Myometrial cell (primary cell): ENCODE measurements around a stretch of chr16.

- RAMPAGE, long total RNA: no peak
Observed at GRCh38 chr16:87925158-87925858, 11.0 kb downstream of the CA5A start.

DNA sequence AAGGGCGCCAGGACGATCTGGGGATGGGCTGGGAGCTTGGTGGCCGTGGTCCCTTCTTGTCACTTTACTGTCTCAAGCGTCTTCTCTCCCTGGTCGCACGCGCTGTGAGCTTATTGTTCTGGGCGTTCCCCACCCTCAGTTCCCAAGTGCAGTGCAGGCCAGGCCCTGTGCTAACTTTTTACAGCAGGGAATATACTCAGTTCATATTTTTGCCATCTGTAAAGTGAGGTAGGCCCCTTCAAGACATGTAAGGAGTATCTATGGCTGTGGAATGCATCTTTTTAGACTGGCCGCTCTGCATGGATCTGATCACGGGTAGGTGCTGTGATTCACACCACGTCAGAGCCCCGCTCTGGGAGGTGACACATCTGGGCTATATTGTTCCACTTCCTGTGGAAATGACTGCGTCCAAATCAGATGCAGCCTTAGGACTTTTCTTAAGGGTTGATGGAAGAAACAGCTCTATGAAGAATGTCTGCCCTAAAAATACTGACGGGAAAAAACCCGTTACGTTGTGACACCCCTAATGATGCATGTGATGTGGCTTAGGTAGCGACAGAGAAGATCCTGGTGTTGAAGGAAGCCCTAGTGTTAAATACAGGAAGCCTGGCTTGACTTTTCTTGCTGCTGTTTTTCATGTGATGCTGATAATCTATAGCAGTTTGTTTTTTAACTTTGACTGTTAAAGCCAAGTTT, 12.1 kb downstream of the BANP start:
- RAMPAGE, long total RNA: no peak

GRCh38 chr16:87968447-87968842, 17.2 kb downstream of the BANP start:
- RAMPAGE, long total RNA: no peak

GRCh38 chr16:88068981-88070355, 118.2 kb downstream of the BANP start:
- RAMPAGE, long total RNA: no peak

GRCh38 chr16:88268054-88268479, 114.7 kb upstream of the ZNF469 start:
- RAMPAGE, long total RNA: no peak

DNA sequence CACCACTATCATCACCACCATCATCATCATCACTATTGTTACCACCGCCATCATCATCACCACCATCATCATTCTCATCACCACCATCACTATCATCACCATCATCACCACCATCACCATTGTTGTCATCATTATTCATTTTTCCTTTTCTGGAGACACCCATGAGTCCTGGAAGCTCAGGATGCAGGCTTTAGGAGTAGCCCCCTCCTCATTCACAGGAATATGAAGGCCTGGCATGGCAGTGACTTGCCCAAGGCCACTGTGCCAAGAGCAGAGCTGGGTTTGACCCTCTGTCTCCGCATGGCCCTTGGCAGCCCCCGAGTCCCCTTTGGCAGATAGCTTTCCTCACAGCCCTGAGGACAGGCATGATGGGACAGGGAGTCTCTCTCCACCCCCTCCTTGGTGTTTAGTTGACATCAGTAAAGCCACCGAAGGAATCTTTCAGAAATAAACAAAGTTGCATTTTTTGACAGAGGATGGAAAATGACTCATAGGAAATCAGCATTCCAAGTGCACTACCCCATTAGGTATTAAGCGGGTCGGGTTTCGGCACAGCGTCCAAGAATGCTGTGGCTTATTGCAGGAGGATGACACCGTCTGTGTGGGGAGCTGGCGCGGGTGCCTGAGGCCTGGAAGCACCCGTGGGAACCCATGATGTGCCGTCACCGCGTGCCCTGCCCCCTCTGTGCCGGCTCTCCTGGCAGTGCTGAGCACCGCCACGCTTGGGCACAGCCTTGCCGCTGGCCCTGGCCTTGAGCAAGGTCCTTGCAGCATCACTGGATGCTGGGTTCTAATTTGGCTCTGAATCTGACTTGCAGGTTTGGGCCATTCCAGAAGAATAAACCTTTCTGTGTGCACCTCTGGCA, 50.8 kb upstream of the ZNF469 start:
- RAMPAGE, long total RNA: no peak

GRCh38 chr16:88411262-88411521, 28.4 kb downstream of the ZNF469 start:
- RAMPAGE, long total RNA: no peak

GRCh38 chr16:88461252-88461959, 8.3 kb downstream of the ZFPM1 start:
- RAMPAGE, long total RNA: no peak

DNA sequence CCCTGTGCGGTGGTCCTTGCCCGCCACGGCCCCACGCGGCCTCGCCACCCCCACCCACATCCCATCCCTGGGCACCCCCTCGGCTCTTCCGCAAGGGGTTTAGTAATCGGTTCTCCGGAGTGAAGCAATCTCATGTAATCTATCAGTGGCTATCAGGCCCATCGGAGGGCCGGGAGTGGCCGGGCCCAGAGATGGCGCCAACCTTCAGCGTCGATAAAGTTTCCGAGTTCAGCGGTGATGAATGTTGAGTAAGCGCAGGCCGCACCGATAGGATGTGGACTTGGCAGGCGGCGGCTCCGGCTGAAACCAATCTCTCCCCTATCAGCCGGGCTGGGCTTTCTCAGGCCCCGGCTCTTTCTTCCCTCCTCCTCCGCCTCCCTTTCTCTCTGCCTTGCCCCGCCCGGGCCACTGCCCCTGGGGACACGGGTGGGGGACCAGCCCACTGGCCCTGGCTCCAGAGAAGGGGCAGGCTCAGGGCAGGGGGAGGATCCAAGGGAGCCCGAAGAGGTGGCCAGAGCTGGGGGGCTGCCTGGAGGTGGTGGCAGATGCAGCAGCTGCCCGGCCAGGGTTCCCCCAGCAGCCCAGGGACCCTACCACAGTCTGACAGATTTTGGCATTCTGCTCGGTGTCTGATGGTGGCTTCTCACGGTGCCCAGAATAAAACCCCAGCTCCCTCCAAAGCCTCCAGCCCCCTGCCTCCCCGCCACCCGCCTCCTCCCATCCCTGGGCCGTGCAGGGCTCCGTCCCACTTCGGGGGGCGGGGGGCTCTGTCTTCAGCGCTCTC, 20.9 kb downstream of the ZFPM1 start:
- RAMPAGE, long total RNA: no peak

- RAMPAGE, long total RNA: no peak
Observed at GRCh38 chr16:88510148-88510720, 57.2 kb downstream of the ZFPM1 start.

DNA sequence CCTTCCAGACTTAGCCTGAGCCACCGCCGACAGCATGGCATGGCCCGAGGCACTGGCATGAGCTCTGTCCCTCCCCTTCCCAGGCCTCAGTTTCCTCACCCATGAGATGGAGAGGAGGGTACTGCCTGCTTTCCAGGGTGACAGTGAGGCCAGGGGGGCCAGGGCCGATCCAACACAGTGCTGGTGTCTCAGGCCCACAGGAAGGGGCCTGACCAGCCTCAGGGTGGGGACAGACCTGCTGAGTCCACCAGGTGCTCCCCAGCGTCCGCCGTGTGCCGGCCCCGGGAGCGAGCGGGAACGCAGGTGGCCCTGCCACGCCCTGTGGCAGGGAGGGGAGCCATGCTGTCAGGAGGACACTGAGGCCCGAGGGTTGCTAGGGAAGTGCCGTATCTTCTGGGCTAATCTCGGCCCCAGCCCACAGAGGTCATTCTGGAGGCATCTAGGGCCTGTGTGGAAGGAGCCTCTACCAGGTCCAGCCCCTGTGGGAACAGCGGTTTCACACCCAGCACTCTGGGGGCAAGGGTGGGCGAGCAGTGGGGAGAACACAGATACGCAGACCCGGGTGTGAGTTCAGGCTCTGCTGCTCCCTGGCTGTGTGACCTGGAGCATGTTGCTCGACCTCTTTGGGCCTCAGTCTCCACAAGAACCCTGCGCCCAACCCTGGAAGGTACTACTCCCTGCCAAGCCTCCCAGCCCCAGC, 44.1 kb upstream of the ZC3H18 start:
- RAMPAGE, long total RNA: no peak

DNA sequence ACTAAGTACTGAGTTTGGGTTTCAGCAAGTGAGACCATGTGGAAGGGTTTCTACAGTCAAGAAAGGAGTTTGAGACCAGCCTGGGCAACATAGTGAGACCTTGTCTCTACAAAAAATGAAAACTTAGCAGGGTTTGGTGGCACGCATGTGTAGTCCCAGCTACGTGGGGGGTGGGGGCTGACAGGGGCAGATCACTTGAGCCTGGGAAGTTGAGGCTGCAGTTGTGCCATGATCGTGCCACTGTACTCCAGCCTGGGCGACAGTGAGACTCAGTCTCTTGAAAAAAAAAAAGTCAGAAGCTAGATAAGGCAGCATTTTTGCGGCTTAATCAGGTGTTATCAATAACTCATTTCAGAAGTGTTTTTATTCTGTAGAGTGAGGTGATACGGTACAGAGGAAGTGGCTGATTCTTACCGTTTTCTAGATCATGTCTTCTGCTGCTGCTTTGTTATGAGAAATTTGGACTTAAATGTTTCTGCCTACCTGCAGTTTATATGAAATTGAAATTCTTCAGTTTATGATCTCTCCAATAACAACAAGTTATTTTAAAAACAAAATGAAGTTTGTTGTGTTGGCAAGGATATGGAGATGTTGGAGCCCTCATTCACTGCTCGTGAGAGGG, 18.5 kb downstream of the ZC3H18 start:
- RAMPAGE, long total RNA: no peak

DNA sequence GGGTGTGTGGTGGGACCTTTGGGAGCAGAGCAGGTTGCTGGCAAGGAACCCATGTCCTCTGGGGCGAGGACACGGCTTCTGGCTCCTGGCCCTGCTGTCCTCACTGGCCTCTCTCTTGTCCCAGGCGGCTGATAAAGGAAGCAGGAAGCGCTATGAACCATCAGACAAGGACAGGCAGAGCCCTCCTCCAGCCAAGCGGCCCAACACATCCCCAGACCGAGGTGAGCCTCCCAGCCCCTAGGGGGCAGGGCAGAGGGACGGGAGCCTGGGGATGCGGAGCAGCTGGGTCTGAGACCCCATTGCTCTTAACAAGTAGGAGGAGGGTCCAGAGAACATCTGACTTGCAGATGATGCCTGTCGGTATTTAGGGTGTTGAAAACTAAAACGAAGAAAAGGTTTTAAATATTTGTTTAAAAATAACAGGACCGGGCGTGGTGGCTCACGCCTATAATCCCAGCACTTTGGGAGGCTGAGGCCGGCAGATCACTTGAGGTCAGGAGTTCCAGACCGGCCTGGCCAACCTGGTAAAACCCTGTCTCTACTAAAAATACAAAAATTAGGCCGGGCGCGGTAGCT, 9.7 kb upstream of the IL17C start:
- RAMPAGE, long total RNA: no peak

DNA sequence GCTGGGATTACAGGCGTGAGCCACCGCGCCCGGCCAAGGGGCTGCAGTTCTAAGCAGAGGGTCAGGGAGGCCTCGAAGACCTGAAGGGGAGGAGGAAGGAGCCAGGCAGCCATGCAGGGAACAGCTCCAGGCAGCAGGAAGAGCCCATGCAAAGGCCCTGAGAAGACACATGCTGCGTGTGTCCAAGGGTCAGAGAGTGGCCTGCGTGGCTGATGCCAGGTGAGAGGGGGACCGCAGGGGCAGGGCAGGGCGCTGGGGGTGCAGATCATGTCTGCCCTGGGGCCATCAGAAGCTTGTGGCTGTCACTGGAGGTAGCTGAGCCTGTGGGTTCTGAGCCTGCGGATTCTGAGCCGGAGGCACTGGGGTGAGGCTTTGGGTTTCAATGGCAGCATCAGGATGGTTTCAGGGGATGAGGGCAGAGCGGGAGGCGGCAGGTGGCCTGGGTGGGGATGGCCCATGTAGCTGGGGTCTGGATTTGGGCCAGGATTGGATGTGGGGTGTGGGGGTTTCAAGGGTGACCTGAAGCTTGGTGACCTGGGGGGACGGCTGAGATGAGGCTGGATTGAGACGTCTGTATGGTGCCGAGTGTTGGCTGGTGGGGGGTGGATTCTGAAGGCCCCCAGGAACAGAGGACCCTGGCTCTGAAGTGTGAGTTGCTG, 3.7 kb downstream of the IL17C start:
- RAMPAGE, long total RNA: no peak

DNA sequence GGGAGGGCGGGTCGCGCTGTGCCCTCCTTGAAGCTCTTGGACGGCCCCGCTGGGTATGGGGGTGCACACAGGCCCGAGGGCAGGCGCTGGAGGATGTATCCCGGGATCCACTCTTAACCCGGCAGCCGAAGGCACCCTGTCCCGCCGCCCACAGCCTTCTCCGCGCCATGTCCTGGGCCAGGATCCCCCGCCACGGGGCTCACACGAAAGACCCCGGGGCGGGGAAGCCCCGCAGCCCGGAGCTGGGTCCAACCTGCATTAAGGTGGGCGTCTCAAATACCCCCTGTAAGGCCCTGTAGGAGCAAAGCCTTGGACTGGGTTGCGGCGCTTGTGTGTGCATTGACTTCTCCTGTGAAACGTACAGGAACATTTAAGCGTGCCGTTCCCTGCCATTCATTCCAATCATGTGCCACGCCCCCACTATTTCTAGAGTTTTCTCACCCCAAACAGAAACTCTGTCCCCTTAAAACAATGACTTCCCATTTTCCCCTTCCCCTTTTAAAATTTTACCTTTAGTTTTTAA, 934 bp upstream of the MVD start:
- RAMPAGE, long total RNA: no peak

DNA sequence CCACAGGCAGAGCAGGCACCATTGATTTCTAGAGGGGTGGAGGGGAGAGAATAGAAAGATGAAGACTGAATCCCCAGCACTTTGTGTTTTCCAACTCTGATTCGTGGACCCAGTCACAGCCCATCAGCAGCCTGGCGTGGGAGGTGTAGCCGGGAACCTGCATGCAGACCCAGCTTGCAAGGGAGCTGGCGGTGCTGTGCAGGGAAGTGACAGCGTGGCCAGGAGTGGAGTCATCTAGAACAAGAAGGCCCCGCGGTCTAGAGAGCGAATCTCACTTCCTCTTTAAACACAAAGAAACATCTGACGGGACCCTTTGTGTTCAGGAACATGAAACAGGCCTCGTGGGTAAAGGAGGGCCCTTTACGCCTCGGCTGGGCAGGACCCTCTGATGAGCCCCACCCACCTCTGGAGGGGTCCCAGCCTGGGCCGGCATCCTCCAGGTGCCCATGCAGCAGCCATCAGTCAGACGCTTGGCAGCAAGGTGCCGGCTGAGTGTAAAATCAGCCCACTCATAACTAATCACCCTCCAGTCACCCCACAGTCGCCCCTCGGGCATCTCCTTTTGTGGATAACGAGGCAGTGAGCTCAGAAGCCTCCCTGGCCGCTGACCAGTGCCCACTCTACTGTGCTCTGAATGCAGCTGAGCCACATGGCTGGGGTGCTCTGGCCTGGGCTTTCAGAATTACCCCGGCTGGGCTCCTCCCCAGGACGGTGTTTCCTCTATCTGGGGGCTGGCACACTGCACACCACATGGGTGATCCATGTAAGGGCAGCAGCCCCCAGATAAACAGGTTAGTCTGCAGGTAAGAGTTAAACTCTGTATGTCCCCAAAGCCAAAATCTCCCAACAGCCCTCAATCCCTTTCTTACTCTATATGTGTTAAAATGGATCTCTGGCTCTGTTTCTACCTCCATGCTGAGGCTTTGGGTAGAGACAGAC, 4.4 kb downstream of the SNAI3 start:
- RAMPAGE, long total RNA: no peak

GRCh38 chr16:88716480-88717563, 10.5 kb downstream of the CTU2 start:
- RAMPAGE, long total RNA: no peak

- RAMPAGE, long total RNA: no peak
Observed at GRCh38 chr16:88720690-88721079, 14.4 kb downstream of the CTU2 start.

- RAMPAGE, long total RNA: no peak
Observed at GRCh38 chr16:88726611-88727126, 20.4 kb downstream of the CTU2 start.

- RAMPAGE, long total RNA: no peak
Observed at GRCh38 chr16:88746320-88746948, 38.6 kb downstream of the PIEZO1 start.